Mesenteric fat pad (tissue), 1 donor: ENCODE measurements around a stretch of chr11.

DNA sequence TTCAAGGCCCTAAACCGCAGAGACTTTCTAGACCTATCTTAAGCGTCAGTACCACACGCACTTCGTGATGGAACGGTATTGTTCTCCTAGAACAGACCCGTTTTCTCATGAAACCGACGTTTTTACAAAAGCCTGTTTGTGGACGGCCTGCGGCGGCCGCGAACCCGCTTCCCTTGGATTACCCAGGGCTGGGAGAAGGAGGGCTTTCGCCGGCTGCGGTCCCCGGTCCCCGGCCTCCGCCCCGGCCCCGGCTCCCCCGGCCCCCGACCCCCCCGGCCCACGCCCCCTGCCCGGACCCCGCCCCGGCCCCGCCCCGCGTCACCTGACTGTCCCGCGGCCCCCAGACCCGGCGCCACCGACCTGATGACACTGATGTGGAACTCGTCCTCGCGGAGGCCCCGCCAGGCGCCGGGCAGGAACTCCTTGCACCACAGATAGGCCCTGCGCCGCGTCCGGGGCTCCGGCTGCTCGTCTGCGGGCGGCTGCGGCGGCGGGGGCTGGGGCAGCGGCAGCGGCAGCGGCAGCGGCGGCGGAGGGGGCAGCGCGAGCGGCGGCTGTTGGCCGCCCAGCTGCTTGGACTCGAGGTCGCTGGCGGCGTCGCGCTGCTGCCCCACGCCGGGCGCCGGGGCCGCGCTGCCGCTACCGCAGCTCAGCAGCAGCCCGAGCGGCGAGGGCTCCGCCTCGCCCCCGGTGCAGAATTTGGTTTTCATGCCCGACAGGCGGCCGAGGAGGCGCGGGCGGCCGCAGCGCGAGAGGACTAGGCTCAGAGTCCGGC, 533 bp downstream of the CHKA start:
- PRO-cap: no peak

DNA sequence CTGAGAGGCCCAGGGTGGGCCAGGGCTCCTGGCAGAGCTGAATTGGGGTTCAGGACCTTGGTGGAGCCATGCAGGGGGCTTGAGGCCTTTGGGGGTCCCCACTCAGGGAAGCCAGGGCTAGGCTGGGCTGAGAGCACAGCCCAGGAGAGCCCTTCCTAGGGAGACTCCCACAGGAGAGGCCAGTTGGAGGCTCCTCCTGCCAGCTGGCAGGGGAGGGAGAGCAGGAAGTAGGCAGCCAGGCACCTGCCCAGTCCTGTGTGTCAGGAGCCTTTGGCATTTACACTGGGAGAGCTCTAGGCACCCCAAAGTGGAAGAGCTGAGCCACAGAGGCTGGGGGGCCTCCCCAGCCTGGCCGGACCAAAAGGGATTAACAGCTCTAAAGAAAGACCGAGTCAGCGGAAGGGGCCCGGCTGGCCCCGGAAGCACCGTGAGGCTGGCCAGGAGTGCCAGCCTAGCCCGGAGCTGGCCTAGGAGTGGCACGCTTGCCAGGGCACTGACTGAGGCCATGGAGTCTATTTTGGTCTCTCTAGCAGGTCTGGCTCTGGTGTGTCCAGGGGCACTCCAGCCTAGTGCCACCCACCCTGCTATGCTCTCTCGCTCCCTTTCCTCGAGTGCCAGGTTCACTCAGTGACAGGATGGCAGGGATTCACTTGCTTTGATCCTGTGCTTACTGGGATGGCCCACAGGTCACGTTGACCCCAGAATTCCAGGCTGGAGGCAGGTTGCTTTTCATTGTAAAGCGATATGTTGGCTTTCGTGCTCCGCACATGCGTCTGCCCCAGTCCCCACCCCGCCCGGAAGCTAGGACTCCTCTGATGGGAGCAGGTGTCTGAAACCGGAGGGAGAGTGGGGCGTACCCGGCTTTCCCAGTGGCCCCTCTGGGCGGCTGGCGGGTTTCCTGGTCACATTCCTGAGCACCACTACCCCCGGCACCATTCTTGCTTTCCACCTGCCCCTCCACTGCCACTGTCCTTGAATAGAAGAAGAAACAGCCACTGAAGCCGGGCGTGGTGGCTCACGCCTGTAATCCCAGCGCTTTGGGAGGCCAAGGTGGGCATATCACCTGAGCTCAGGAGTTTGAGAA, 3.3 kb upstream of the KMT5B start:
- PRO-cap: no peak

DNA sequence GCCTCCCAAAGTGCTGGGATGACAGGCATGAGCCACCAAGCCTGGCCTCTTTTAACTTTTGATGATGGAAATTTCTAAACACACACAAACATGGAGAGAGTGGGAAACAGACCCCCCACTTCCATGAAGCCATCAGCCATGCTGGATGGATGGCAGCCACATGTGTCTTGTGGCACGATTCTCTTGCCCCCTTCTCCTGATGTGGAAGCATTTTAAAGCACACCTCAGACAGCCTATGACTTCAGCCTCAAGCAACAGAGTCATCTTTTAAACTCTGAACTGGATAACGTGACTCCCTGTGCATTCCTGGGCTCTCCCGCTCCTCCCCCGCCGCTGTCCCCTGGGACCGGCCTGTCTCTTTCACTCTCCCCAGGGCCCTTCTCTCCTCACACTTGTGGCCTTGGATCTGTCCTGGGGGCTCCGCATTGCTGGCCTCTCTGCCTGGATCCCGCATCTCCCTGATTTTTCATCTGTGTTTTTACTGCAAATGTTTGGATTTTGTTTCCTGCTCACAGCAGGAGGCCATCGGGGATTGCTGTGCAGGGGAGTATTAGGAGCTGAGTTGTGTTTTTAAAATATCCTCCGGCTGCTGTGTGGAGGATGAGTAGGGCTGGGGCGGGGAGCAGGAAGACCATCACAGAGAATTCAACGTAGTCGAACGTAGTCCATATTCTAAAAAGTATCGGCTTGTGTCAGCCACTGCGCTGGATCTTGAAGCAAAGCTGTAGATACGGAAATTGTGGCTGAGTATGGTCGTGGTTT, 15.5 kb downstream of the C11orf24 start:
- PRO-cap: no peak

DNA sequence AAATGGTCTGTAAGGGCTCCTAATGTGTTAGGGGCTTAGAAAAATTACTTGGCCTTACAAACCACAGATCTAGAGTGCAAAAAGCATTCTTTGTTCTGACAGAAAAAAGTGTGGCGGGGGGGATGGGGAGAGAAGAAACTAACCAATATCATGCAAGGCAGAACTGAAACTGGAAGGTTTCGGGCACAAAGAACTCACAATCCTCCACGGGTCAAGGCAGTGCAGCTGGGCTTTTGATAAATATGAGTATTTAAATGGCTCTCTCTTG, 5.3 kb downstream of the C11orf24 start:
- PRO-cap: no peak

DNA sequence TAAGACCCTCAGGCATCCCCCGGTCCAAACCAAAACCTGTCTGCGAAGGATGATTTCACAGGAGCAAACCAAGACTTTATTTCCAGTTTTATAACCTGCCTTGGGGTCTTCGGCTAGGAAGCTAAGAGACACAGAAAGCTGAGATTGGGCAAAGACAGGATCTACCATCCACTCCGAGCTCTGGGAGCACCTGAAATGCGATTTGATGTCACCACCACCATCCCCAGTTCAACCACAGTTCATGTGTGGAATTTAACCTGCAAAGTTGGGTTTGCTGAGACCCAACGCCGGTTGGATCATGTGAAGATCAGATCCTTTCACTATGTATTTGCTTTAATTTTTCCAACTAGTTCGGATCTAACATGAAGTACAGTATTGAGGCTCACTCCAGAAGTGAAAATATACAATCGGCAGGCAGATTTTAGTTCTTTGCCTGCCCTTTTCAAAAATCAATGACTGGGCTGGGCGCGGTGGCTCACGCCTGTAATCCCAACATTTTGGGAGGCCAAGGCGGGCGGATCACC, 1.3 kb upstream of the C11orf24 start:
- PRO-cap: no peak

- PRO-cap: no peak
Measured at GRCh38 chr11:68298146-68299084, 14.0 kb upstream of the LRP5 start.

GRCh38 chr11:68302687-68303087, 9.7 kb upstream of the LRP5 start:
- PRO-cap: no peak

DNA sequence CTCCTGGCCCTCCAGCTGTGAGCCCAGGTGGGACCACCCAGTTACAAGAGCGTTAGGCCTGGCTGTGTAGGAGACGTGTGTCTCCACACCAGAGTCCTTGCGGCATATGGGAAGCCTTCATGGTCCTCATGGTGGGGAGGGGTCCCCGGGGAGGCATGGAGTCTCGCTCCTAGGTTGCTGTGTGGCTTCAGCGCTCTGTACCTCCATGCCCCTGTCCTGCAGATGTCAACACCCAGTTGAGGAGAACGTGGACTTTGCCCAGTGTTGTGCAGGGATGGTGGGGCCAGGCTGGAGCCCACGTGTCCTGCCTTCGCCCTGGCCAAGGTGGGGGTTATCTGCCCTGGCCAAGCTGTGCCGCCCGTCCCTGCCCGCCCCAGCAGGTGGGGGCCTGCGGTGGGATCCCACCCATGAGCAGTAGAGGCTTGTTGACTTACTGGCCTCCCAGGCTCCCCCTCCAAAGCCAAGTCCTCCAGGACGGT, 14.4 kb downstream of the LRP5 start:
- PRO-cap: no peak

GRCh38 chr11:68403356-68403827, 57.2 kb upstream of the PPP6R3 start:
- PRO-cap: no peak

- PRO-cap: no peak
Measured at GRCh38 chr11:68581456-68581809, 102.9 kb upstream of the GAL start.

GRCh38 chr11:68770749-68771520, 19.6 kb upstream of the TESMIN start:
- PRO-cap: no peak

GRCh38 chr11:69010014-69010768, 2.9 kb downstream of the MRGPRF start:
- PRO-cap: no peak

DNA sequence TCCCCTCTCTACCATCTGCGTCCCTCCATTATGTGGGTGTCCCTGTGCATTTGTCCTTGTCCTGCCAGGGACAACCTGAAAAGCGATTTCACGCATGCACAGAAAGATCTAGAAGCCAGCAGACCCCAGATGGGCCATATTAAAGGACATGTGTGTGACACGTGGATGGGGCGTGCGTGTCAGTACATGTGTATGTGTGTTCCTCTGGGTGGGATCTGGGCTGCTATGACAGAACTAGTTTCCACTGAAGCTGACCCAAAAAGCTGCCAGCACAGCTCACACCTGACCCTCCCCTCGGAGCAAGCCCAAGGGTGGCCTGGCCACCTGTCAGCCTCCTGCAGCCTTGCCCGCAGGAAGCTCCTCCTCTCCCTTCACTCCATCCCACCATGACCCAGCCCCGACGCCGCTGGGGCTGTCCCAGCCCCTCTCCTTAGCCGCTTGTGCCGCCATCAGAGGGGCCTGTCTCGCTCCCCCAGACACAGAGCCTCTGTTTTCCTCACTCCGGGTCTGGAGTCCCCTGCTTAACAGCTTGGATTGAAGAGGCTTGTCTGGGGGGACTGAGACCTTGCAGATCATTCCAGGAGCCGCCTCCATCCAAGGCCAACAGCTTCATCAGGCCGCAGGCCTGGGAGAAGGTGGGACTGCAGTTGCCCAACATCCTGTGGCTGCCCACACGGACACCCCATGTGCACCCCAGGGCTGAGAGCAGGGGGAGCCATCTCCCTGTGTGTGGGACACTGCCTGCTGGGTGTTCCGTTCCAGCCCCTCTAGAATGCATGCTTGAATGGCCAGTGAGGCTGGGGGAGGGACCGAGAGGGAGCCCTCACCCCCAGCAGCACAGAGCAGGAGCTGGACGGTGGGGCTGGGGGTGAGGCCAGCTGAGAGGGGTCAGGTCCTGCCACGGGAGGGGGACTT, 875 bp downstream of the MRGPRF start:
- PRO-cap: no peak

GRCh38 chr11:69012829-69013054, 304 bp downstream of the MRGPRF start:
- PRO-cap: no peak

GRCh38 chr11:69448940-69450173, 155.4 kb downstream of the MYEOV start:
- PRO-cap: no peak

DNA sequence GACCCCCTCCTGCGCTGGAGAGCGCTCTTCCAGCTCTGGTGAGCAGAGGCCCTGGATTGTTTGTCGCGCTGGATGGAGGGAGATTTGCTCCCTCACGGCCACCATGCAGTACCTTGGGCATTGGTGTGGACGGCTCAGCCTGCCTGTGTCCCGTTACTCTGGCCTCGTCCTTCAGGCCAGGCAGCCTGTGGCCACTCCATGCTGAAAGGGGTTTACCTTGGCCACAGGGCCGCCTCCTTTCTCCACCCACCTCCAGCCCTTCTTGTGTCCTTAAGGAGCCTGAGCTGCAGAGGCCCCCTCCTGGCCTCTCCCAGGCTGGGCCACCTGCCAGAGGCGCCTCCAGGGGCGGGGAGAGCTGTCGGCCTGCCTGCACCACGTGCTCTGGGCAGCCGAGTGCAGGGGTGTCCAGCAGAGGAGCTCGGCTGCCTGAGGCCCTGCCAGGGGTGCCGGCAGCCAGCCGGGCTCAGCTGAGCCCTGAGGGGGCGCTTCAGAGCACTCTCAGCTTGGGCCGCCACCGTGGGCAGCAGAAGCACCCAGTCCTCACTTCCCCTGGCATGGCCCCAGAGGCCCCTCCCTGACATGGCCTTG, 3.2 kb downstream of the CCND1 start:
- PRO-cap: no peak

GRCh38 chr11:69854902-69855220, 35.6 kb upstream of the FGF3 start:
- PRO-cap: no peak

DNA sequence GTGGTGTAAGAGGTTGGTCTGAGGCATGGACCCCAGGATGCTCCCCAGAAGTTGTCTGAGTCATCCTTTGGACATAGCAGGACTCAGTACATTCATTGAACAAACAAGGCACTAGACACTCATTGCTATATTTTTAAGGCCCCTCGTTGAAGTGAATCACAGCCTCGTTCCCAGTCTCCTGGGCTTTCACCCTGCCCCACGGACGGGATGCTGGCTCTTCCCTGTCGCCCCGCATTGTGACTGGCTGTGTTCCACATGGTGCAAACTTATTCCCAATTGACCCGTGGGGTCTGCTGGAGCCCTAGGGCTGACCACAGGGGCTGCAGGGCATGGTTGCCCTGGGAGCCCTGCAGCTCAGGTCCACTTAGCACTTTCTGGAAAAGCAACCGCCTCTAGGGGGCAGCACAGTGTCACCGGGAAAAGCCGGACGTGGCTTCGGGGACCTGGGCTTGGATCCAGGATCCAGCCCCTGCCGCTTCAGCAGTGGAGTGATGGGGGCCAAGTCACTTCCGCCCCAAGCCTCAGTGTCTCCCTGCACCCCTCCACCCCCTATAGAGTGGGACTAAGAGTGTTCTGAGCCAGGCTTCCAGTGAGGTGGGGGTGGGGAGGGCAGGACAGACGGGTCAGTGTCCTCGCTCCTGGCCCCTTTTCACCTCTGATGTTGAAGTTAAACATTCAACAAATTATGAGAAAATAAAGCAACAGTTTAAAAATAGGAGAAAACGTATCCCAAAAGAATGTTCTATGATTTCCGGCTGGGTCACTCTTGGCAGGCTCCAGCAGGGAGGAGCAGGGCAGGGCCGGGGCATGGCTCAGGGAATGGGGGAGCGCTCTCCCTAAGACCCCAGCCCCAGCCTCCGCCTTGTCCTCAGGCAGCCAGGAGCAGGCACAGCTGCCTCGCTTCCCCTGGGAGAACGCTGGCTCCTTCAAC, 96.3 kb upstream of the FGF3 start:
- PRO-cap: no peak

DNA sequence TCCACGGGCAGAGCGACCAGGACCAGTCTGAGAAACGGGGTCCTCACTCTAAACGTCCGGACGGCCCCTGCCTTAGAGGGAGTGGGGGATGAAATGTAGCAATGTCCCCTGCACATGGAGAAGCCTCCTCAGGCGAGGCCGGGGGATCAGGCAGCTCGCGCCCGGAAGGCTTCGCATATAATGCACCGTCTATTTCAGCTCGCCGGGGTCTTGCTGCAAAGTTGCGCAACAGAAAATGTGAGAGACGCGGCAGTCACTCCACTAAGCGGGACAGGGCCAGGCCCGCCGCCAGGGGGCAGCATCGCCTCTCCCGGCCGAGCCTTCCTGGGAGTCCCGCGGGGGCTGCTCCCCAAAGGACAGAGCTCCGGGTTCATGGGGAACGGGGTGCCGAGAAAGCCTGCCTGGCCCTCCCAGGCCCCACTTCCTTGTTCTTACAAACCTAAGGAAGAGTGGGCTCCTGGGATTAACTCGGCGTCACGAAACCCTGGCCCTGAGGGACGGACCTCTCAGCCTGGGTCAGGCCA, 99.6 kb upstream of the FGF3 start:
- PRO-cap: no peak

DNA sequence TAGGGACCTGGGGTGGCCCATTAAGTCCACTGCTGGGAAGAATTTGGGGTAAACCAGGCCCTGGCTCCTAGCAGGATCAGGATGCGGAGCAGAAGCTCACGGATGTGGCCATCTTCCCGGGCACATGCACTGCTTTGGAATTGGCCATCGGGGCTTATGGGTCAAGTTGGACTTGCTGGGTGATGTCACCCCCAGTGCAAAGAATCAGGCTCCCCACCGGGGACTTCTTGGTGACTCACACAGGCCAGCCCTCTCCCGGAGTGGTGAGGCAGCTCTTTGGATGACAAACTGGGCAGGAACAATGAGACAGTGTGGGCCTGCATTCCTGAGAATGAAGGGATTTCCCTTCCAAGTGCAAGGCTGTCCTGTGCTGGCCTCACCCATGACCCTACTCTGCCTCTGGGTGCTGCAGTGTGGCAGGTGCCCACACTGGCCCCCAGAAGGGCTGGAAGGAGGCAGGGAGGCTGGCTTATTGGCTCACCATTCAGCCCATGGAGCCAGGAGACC, 128.8 kb upstream of the ANO1 start:
- PRO-cap: no peak